Vagina (tissue), 1 donor: ENCODE results near the genes TSG101, MISFA and SPTY2D1.

DNA sequence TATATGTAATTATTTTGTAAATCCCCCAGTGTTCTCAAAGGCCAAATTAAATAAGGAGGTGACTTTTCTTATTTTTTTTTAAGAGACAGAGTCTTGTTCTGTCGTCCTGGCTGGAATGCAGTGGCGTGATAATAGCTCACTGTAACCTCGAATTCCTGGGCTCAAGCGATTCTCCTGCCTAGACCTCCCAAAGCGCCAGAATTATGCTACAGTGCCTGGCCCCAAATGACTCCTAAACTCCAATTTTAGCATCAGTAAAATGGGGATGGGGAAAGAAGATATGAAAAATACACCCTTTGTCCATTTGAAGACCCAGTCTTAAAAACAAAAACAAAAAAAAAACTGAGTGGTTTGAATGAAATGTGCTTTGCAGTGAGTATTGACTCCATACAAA lies 863 bp downstream of the GTF2H1 start:
- PRO-cap, result no peak
- RAMPAGE, long total RNA, result no peak

- PRO-cap, result no peak
- RAMPAGE, long total RNA, result no peak
These were observed 10.1 kb upstream of the LDHA start for GRCh38 chr11:18383953-18384909.

GRCh38 chr11:18396800-18397066 lies 2.4 kb downstream of the LDHA start:
- PRO-cap, result no peak
- RAMPAGE, long total RNA, result no peak

DNA sequence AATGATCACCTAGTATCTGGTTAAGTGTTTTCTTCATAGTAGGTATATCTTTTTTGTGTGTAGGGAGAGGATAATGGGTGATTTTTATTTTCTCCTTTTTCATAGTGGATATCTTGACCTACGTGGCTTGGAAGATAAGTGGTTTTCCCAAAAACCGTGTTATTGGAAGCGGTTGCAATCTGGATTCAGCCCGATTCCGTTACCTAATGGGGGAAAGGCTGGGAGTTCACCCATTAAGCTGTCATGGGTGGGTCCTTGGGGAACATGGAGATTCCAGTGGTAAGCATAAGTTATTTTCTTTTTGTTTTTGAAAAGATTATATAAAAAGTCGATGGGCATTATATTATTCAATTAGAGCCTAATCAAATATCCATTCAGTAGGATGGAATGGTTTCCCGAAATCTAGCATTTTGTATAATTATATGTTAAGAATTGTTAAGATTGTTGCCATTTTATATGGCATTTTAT lies 8.4 kb downstream of the LDHA start:
- PRO-cap, result no peak
- RAMPAGE, long total RNA, result start-site peak on the plus strand centred at position 191 of the sequence, 153 bp wide, 1,303 reads

DNA sequence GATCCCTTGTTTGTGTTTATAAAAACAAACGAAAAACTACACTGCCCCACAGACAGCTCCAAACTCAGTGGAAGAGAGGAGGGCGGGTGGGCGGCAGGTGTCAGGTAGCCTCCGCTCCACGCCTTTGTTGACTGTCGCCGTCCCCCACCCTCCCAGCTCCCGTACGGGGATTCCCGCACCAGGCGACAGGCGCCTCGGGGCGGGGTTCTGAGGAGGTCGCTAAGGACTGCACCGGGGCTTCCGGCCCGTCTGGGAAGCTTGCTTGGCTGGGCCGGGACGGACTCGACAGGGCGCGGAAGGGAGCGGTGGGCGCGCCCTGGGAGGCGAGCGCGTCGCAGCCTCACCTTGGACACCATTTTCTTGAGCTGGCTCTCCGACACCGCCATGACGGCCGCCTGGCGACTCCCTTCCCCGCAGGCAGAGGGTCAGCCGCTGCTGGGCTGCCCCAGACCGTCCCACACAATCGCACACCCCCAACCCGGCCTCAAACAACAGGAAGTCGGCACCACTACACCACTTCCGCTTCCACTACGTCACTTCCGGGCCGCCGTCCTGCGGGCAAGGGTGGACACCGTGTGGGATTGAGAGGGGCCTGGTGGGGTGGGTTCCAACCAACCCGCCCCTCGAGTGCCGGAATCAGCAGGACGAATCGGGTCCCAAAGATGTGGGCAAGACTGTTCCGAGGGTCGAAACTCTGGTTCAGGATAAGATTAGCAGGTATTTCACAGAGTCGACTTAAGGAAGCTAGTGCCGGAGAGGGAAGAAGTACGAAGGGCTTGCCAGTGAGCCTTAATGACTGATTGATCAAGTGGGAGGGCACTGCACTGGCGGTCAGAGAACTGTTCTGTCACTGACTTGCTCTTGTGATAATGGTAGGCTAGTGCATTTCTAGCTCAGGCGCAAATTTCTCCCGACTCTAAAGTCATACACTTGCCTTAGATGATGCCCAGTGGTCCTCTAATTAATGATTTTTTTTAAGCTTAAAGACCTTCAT lies at the start of gene TSG101:
TSS of gene TSG101 (minus strand) at position 512 of the 994 bp plus-strand sequence.
- PRO-cap, result bidirectional peak, plus-strand start at position 536 of the sequence, minus-strand start at position 485 of the sequence
- RAMPAGE, long total RNA, result start-site peak on the minus strand centred at position 462 of the sequence, 79 bp wide, 191 reads

DNA sequence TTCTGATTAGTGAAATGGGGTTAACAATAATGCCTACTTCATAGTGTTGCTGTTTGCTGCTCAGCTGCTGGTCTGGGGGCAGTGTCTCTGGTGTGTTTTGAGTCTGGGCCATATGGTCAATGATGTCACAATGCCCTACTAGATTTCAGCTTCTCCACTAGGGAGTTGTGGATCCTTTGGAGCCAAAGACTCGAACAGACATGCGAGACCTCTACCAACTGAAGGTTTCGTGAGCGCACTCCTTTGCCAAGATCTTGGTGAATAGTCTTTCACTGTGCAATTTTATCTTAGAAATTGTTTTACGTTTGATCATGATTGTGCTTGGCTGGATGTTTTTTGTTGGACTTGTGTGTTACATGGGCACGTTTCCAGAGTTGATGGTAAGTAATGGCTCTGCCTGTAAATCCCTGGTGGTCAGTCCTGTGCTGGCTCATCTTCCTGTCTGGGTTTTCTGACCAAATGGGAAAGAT lies at the start of gene MISFA:
TSS of gene MISFA (plus strand) at position 172 of the 470 bp plus-strand sequence.
- PRO-cap, result no peak
- RAMPAGE, long total RNA, result no peak

GRCh38 chr11:18633823-18634654 lies at the start of gene SPTY2D1:
Gene SPTY2D1, minus strand, starts transcription at chr11:18634342.
- PRO-cap, result bidirectional peak, plus-strand start at chr11:18634588, minus-strand start at chr11:18634378
- RAMPAGE, long total RNA, result start-site peak on the minus strand at chr11:18634341-18634382, 352 reads

- PRO-cap, result no peak
- RAMPAGE, long total RNA, result no peak
These were observed 26.4 kb upstream of the TMEM86A start for GRCh38 chr11:18672146-18672579.

DNA sequence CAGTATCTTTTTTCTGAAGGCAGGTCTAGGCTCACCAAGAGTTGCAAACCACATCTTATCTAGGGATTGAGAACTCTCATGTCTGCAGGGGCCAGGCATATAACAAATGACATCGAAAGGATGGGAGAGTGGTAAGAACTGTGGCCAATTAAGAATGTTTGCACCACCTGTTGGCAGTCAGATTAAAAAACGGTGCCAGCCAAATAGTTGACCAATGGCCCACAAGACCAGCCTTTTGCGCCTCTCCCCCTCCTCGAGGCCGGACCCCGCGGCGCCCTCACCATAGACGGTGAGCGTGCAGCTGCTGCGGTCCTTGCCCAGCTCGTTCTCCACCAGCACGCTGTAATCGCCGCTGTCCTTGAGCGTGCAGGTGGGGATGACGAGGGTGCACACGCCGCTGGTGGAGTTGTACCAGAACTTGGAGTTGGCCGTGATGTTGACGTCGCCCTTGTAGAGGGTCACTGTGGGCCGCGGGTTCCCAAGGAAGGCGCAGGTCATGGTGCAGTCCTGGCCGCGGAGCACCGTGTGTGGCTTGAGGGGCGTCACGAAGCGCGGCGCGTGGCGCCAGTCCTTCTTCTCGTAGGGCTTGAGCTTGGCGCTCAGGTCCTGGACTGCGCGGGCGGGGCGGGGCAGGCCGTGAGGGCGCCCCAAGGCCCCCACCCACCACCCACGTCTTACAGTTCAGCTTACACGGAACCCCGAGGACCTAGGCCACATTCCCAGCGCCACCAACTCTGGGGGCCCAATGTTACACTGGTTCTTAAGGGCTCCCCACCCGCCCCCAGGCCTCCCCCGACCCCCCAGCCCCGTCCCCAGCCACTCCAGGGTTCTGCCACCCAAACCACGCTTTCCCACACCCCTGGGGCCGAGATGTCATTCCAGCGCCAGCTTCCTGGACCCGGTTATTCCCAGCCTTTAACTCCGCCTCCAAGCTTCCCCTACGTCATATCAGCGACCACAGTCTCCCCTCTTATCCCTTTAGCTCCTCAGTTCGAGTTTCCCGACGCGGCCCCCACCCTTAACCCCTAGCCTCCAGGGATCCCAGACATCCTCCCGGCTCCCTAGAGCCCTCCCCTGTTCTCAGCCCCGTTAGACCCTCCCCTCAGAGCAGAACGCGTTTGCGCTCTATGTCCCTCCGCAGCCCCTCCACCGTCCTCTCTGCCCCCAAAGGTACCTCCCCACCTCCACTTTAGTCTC lies 7.4 kb downstream of the TMEM86A start:
- PRO-cap, result bidirectional peak, plus-strand start at position 946 of the sequence, minus-strand start at position 917 of the sequence
- RAMPAGE, long total RNA, result no peak

DNA sequence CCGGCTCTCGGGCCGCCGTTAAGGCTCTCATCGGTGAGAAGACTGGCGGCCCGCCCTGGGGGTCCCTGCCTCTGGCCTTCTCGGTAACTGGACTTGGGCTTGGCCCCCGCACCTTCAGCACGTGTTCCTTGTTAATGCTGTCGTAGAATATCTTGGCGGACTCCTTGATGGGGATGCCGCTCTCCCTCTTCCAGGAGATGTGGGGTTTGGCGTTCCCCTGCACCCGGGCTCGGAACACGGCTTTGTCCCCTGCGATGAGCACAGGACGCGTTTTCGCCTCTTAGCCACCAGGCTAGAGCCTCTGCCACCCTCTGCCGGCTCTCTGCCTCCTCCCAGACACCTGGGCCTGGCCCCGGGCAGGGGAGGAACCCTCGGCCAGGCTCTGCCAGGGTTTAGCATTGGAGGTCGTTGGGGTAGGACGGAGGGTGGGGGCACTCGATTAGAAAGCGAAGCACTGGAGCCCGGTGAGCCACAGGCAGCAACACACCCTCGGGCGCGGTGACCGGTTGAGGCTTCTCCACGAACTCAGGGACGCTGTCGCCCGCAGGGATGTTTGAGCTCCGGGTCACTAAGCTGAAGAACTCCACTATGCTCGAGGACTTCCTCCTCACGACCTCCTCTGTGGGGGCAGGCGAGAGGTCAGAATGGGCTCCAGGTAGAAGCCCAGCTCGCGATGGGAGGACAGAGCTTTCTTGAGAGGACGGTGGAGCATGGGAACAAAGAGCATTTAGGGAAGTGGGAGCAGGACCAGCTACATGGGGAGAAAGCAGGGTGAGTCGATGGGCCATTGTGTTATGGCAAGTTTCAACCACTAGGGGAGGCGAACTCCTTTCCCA lies 4.3 kb downstream of the IGSF22 start:
- PRO-cap, result no peak
- RAMPAGE, long total RNA, result no peak

- PRO-cap, result no peak
- RAMPAGE, long total RNA, result no peak
These were observed 27.7 kb downstream of the PTPN5 start for GRCh38 chr11:18763745-18764502.

- PRO-cap, result no peak
- RAMPAGE, long total RNA, result no peak
These were observed 11.9 kb upstream of the MRGPRX2 start for GRCh38 chr11:19072311-19072914.

GRCh38 chr11:19196403-19196857 lies 5.4 kb downstream of the CSRP3 start:
- PRO-cap, result no peak
- RAMPAGE, long total RNA, result no peak

DNA sequence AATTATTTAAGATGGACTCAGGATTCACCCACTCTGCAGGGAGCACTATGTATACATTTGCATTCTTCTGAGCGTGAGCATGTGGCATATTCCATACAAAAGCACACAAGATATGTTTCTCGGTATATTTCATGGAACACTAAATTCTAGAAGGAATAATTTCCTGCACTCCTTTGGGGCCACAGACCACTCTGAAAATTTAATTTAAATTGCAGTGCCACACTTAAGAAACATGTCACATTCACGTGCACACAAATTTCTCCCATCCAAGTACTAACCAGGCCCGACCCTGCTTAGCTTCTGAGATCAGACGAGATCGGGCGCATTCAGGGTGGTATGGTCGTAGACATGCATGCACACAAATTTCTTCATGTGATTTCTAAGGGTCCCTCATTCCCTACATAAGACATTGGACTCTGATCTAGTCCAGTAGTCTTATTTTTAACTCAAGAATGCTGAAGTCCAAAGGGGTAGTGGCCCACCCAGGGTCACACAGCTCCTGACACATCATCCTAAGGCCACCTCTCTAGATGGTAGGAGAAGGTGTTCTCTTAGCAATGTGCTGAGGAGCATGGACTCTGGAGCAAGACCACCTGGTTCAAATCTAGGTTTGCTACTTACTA lies 161.0 kb upstream of the E2F8 start:
- PRO-cap, result no peak
- RAMPAGE, long total RNA, result start-site peak on the plus strand centred at position 236 of the sequence, 775 bp wide, 7 reads

GRCh38 chr11:19595817-19596885 lies 116.5 kb upstream of the NAV2 start:
- PRO-cap, result no peak
- RAMPAGE, long total RNA, result no peak

GRCh38 chr11:19728398-19728893 lies 15.8 kb downstream of the NAV2 start:
- PRO-cap, result no peak
- RAMPAGE, long total RNA, result no peak

DNA sequence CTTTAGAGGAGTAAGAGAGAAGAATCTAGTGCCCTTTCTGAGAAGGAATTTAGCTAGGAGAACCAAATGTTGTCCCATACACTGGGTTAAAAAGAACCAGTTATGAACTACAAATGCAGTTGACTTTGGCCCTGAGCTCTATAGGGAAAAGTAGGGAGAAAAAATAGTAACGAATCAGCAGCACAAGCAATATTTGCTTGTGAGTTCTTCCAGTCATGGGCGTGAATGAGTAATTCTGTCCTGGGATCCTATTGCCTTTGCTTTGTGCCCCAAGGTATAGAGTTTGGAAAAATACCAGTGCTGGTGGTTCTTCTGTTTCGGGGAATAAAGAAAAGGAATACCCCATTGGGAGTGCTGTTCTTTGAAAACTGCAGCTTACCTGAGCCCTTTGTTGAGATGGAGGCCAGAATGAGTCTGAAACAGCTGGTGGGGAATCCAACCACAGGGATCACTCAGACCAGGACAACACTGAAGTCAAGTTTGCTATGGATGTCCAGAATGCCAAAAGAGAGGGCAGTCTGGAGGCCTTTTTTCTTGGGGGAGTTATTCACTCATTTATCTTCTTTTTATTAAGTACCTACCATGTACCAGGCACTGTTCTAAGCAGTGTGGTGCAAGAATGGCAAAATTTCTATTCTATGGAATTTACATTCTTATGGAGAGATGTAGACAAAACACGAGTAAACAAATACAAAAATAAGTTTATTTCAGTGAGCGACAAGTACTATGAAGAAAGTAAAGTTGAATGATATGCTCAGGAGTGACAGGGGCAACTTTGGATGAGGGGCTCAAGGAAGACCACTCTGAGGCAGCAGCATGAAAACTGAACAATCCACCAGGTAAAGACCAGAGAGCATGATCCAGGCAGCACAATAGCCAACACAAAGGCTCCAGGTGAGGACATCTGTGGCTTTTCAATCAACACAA lies 48.3 kb downstream of the NAV2 start:
- PRO-cap, result no peak
- RAMPAGE, long total RNA, result start-site peak on the plus strand centred at position 254 of the sequence, 100 bp wide, 14 reads; start-site peak on the plus strand centred at position 694 of the sequence, 120 bp wide, 20 reads

GRCh38 chr11:19930930-19932340 lies 218.8 kb downstream of the NAV2 start:
- PRO-cap, result no peak
- RAMPAGE, long total RNA, result no peak

GRCh38 chr11:19933047-19934217 lies 220.8 kb downstream of the NAV2 start:
- PRO-cap, result no peak
- RAMPAGE, long total RNA, result start-site peak on the plus strand at chr11:19933441-19933526, 39 reads

GRCh38 chr11:19953827-19954374 lies 206.4 kb downstream of the DBX1 start:
- PRO-cap, result no peak
- RAMPAGE, long total RNA, result no peak